Mesenchymal stem cell of Wharton's jelly (primary cell): ENCODE measurements around the genes PRB2, BORCS5 and APOLD1.

GRCh38 chr12:11297484-11297952, 12.7 kb downstream of the PRB4 start:
- CAGE, long polyA plus RNA = no peak

- CAGE, long polyA plus RNA = no peak
Observed at GRCh38 chr12:11395512-11395711, at the start of gene PRB2. TSS of gene PRB2 (minus strand) at chr12:11395567.

DNA sequence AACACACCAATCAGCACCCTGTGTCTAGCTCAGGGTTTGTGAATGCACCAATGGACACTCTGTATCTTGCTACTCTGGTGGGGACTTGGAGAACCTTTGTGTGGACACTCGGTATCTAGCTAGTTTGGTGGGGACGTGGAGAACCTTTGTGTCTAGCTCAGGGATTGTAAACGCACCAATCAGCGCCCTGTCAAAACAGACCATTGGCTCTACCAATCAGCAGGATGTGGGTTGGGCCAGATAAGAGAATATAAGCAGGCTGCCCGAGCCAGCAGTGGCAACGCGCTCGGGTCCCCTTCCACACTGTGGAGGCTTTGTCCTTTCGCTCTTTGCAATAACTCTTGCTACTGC, 101.7 kb upstream of the ETV6 start:
- CAGE, long polyA plus RNA = no peak

DNA sequence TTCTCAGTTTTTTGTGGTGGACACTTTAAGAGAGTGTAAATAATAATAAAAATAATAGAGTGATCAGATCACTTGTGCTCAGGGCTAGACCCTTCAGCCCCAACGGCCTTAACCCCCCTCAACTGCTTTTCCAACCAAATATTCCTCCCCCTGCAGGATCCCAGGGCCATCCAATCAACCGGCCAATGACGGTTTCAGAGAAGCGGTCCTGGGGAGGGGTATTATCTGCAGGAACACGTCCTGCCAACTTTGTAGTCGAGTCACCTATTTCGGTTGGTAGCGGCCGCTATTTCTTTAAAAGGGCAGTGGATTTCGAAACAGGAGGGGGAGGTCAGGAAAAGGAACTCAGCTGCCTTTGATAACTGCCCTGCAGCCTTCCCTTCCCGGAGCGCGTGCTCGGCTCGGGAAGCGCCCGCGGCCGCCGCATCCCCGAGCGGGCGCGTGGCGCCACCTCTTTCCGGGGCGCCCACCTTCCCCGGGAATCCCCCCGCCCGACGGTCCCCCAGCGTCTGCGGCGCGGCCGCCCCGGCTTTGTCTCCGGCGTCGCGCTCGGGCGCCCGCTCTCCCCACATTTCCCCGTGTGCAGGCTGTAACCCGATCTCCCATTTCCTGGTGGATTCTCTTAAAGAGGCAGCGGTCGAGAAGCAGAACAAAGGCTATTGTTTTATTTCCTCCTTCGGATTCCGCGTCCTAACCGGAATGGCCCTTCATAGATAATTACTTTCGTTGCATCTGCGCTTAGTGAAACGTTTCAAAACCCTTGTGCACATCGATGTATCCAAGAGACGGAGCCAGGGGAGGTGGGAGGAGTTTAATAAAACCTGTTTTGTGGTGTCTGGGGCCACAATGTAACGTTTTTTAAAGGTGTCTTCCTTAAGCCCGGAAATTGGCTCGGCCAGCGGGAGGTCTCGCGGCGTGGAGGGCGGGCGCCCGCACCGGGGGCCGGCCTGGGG, 662 bp upstream of the ETV6 start:
- CAGE, long polyA plus RNA = no peak

- CAGE, long polyA plus RNA = no peak
Observed at GRCh38 chr12:11752063-11752754, 102.7 kb downstream of the ETV6 start.

- CAGE, long polyA plus RNA = no peak
Observed at GRCh38 chr12:11779251-11779582, 129.7 kb downstream of the ETV6 start.

- CAGE, long polyA plus RNA = no peak
Observed at GRCh38 chr12:11807214-11807871, 157.9 kb downstream of the ETV6 start.

DNA sequence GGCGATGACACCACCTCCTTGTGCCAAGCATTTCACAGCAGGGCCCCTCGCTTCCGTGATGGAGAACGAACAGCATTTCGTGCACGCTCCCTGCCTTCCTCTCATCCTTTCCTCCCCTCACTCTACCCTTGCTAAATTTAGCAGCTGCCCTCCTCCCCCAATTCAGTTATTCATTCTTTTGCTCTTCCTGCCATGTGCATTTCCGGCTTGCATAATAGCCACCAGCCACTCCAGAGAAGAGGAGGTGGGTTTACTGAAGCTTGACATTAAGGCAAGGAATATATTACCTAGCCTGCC, 206.1 kb downstream of the ETV6 start:
- CAGE, long polyA plus RNA = no peak

GRCh38 chr12:11894387-11895559, 176.0 kb upstream of the BCL2L14 start:
- CAGE, long polyA plus RNA = no peak

GRCh38 chr12:12024763-12025496, 45.8 kb upstream of the BCL2L14 start:
- CAGE, long polyA plus RNA = no peak

- CAGE, long polyA plus RNA = no peak
Observed at GRCh38 chr12:12027802-12028086, 43.0 kb upstream of the BCL2L14 start.

- CAGE, long polyA plus RNA = no peak
Observed at GRCh38 chr12:12264268-12264676, 2.6 kb downstream of the LRP6 start.

GRCh38 chr12:12356686-12357865, at the start of gene BORCS5:
TSS of gene BORCS5 (plus strand) at chr12:12357078.
- CAGE, long polyA plus RNA = no peak

GRCh38 chr12:12506427-12507036, 56.1 kb downstream of the DUSP16 start:
- CAGE, long polyA plus RNA = no peak

DNA sequence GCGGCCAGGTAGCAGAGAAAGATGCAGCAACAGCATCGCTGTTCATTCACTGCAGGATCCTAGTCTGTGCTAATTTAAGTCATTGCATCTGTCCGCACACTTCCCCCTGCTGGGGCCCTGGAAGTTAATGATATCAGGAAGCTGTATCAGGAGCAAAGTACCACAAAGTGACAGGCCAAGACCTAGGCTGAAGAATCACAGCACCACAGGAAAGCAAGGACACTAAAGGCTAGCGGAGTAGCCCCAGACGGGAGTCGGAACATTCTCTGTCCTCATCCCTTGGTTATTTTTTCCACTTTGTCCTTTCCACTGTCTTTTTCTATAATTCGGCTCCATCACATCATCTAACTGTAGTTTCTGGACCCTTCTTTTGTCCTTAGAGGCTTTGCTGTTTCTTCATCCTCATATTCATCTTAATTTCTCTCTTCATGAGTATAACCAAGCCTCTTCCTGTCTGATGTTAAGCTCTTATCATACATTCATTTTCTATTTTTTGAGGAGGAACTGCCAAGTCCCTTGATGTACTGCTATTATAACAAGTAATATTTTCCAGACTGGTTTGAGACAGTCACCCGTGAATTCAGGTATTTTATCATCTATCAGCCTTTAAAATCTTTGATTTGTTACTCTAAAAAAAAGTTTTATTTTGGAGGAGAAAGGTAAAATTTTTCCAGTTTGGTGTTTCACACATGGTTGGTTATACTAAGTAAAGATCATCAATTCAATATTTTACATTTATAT, 28.3 kb downstream of the DUSP16 start:
- CAGE, long polyA plus RNA = no peak

DNA sequence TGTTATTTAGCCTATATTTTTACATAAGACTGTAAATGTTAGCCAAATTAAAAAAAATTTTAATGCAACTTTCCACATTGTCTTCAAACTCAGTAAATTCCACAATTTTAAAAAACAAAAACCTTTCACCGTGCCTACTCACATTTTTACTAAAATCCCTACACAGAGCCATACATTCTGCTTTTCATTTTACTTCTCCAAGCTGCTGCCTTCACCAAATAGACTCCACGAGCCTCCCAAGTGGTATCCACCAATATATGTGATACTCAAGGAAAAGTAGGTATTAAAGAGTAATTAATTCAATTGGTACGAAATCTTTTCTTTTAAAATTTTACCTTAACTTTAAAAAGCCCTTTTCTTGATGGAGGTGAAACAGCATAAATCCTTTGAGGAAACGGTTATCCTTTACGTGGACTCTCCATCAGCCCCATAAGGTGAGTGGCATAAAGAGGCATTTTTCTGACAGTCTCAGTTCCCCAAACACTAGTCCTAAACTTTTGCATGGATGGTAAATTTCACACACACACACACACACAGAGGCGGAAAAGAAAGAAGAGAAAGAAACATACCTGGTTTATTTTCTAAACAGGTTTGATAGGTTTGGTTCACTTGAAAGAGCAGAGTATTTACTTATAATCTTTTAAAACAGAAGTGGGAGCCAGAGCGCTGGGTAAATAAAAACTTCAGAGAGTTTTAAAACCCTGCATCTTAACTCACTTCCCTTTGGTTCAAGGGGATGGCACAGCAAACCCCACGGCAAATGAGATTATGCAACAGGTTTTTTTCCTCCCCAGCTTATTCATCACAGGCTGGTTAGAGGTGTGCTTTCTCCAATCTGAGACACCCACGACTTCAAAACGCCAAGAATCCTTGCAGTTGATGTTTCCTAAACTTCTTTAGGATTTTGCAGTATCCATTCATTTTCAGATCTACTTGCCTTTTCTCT, 2.0 kb downstream of the DUSP16 start:
- CAGE, long polyA plus RNA = no peak

- CAGE, long polyA plus RNA = no peak
Observed at GRCh38 chr12:12734576-12735204, 17.5 kb downstream of the CDKN1B start.

GRCh38 chr12:12749301-12750038, 32.3 kb downstream of the CDKN1B start:
- CAGE, long polyA plus RNA = no peak

DNA sequence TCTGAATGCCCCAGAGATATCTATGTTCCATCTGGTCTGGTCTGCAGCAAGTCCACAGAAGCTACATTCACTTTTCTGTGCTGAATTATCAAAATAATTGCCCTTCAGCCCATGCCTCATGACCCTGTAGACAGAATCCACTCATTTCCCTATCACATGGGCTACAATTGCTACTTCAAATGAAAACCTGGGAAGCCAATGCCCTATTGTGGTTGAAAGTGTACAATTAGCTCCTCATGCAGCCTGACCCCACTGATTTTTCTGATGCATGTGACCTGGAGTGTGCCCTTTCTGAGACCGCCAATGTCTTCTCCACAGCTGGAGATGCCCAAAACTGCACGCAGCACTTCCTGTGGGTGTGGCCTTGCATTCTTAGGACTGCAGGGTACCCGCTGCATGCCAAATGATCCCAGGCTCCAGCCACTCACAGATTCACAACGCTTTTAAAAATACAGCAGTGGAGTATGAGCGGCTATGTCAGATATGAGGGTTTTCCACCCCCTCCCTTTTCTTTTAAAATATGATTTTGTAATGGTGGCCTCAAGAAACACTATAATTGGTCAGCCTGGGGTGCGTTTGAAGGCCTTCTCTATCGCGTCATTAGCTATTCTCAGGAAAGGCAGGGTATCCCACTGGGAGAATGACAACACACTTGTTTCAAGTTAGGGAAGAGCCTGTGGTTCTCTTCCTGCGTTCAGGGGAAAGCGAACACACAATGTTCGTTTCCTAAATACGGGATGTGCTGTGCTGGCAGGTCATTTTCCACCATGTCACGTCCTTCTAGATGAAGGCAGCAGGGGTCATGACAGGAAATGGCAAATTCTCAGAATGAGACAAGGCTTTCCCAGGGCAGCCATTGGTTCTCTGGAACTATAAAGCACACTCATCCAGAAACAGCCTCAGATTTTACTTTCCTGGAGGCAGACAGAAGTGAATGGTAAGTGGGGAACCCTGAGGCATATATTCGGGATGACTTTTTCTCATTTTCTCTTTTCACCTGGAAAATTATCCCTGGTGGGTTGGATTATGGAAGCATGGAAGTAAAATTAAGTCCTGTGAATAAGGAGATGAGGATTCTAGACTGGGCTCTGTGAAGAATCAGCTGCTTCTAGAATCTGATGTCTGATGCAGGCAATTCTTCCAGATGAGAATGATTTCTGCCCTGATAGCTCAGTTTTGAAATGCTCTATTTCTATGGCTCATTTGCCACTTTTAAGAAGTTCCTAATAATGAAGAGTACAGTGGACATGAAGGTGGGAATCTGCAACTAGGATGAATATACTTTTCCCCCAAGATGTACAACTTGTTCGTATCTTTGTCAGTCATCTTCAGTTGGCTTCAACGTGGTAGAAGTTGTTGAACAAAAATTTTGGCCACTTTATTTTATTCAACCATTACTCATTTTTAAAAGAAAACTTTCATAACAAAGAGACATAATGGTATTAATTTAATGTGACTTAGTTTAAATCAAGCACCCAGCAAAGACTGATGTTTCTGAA, at the start of gene APOLD1:
APOLD1 (plus strand) TSS at position 902 of the 1,499 bp plus-strand sequence.
- CAGE, long polyA plus RNA = no peak

DNA sequence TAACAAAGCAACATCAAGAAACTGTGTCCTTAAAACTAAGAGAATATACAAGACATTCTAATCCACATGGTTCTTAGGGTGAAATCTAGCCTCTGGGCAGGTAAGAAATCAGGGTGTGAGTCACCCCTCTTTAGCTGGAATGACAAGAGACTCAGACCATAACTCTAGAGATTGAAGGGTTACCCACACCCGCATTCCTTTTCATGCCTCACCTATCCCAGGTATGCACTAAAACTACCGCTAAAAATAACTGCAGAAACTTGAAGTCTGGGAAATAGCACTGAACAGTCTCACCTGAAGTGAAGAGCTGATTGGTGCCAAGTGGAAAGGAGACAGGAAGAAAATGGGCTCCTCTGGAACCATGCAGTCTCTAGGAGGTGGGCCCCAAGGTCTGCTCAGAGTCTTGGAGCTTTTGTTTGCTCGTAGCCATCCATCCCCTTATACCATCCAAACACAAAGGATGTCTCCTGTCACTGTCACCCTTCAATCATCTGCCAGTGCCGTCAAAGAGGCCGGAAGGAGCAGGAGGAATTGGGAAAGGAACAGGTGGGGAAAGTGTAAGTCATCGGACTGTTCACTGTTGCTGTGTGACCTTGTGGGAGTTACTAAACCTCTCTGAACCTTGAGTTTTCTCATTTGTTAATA, 22.3 kb downstream of the DDX47 start:
- CAGE, long polyA plus RNA = no peak